Peripheral blood mononuclear cell (primary cell): ENCODE results near the gene NEDD4.

- PRO-cap, 8 experiments: peak in 6 of 8 experiments; most common plus-strand start chr15:52229178 (in 6)
Measured at GRCh38 chr15:52228729-52229360, 37.7 kb upstream of the GNB5 start.

- PRO-cap, 8 experiments: no peak in any of the 8 experiments
Measured at GRCh38 chr15:52310715-52311342, 15.2 kb upstream of the MYO5C start.

GRCh38 chr15:52464317-52464983 is 64.2 kb downstream of the MYO5A start:
- PRO-cap, 8 experiments: peak in 2 of 8 experiments; most common minus-strand start chr15:52464586 (in 1)

GRCh38 chr15:52567285-52567598 is 1.6 kb downstream of the ARPP19 start:
- PRO-cap, 8 experiments: peak in 3 of 8 experiments; most common minus-strand start chr15:52567484 (in 3)

- PRO-cap, 8 experiments: no peak in any of the 8 experiments
Measured at GRCh38 chr15:52679583-52679771, 289 bp upstream of the ATOSA start.

GRCh38 chr15:52783356-52783792 is 6.8 kb downstream of the ONECUT1 start:
- PRO-cap, 8 experiments: no peak in any of the 8 experiments

DNA sequence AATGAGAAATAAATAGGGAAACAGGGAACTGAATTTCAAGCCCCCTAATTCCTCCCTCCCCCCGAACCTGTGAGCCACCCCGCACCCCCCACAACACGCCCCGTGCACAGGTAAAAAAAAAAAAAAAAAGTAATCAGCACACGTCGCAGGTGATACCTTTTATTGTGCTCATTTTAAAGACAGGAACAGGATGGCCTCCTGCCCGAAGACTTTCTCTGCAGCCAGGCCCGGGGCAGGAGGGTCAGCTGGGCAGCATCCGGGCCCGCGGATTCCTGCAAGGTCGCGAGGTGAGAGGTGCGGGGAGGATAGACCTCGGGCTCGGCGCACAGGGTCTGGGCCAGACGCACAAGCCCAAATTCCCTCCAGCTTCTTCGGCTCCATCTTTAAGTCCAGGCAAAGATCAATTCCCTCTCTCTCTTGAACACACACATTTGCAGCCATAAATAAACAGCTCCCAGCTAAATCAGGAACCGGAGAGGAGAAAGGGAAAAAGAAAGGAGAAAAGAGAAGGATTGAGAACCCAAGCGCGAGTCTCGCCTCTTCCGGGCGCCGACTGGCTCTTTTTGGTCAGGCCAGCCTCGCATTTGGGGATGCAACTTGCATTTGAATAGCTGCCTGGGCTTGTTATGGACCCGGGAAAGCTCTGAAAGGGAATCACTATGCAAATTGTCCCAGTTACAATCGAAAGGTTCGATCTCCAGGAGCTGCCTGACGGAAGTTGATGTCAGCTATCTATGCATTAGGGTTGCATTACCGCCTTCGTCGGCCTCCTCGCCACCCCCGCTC is 14.4 kb upstream of the ONECUT1 start:
- PRO-cap, 8 experiments: no peak in any of the 8 experiments

DNA sequence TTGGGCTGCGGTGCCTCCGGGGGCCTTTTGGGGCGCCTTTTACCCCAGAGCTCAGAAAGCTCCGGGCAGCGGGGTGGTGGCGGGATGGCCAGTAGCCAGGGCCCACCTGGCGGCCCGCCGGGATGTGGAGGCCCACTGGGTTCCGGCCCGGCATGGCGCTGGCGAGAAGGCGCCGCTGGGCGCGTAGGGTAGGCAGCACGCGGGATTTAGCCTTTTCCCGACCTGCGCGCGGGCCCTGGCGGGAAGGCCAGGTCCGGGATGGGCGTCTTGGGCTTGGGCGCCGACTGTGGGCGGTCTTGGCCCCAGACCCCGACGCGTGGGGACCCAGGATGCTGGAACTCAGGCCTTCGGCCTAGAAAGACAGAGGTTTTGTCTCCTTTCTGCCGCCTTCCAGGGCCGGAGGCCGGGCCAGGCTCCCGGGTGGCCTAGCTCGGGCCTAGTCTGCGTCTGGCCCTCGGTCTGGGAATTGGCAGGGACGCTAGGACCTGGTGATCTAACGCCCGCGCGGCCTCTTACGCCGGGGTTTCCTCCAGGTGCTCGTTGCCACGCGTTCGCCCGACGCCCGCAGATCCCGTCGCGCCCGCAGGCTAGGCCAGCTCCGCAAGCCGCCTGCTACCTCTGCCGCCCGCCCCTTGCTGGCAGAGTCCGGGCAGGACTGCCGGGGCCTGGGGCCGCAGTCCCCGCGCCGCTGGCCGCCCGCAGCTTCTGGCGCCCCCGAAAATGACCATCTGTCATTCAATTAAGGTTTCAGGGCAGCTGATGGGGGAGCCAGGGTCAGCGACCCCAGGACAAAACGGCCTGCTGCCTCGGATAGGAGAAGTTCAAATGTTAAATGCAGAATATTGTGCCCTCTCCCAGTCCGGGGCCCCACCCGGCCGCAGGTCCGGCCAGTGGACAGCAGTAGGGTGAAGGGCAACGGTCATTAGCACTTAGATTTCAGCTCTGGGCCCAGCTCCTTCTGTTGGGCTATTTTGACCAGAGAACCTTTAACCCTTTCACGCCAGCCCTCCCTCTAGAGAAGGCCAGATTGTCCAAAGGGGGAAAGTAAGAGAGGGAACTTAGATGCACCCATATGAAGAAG is 15.8 kb upstream of the ONECUT1 start:
- PRO-cap, 8 experiments: peak in 1 of 8 experiments; most common plus-strand start position 684 of the sequence (in 1)

- PRO-cap, 8 experiments: no peak in any of the 8 experiments
Measured at GRCh38 chr15:53449783-53450472, 309.5 kb downstream of the WDR72 start.

- PRO-cap, 8 experiments: no peak in any of the 8 experiments
Measured at GRCh38 chr15:53721423-53721946, 38.0 kb downstream of the WDR72 start.

- PRO-cap, 8 experiments: no peak in any of the 8 experiments
Measured at GRCh38 chr15:54079830-54080299, 101.6 kb downstream of the UNC13C start.

DNA sequence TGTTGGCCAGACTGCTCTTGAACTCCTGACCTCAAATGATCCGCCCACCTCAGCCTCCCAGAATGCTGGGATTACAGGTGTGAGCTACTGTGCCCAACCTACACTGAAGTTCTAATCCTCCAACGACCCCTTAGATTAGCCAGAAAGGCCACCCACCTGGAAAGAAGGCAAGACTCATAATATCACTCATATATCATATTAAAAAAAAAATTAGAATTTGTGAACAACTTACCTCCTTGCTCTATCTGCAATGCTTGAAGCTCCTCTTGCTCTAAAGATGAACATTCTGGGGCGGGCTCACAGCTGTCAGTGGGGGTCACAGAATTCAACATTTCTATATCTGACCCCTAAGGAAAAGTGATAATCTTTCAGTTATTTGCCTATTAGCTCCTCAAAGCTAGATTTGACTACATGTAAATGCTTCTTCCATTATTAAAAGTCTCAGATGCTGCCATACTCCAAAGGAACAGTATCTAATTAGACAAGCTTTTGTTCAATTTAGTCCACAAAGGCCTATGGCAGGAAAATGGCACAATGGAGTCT is 22.7 kb downstream of the CCPG1 start:
- PRO-cap, 8 experiments: no peak in any of the 8 experiments

- PRO-cap, 8 experiments: peak in 1 of 8 experiments; most common minus-strand start chr15:55498192 (in 1)
Measured at GRCh38 chr15:55497811-55498765, 9.9 kb downstream of the DNAAF4 start.

DNA sequence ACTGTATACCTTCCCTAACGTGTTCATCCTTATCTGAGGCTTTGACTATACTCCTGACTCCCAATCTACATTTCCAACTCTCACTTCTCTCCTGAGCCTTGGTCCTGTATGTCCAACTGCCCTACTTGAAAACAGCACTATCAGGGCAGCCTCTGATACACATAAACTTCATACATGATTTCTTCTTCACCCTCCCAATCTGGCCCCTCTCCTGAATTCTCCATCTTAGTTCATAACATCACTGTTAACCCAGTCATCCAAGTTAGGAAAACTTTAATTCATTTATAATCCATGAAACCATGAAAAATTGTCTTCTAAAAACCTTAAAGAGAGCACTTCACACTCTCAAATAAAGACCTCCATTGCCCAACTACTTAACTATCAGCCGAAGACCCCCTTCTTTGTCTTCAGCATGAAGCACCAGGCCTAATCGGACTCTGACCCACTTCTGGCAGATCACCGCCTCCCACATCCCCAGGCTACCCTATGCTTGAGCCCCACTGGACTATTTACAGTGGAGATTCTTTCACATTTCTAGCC is 82.8 kb downstream of the NEDD4 start:
- PRO-cap, 8 experiments: no peak in any of the 8 experiments

DNA sequence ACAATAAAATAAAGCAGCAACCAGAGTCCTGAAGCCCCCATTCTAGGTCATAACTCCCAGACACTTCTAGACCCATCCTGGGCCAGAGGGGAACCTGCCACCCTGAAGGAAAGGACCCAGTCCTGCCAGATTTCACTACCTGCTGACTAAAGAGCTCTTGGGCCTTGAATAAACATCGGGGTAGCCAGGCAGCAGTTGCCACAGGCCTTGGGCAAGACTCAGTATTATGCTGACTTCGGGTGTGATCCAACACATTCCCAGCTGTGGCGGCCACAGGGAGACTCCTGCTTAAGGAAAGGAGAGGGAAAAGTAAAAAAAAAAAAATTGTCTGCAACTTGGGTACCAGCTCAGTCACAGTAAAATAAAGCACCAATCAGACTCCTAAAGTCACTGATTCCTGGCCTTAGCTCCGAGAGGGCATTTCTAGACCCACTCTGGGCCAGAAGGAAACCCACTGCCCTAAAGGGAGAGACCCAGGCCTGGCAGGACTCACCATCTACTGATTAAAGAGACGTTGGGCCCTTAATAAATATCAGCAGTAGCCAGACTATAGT is 23.8 kb downstream of the NEDD4 start:
- PRO-cap, 8 experiments: no peak in any of the 8 experiments

DNA sequence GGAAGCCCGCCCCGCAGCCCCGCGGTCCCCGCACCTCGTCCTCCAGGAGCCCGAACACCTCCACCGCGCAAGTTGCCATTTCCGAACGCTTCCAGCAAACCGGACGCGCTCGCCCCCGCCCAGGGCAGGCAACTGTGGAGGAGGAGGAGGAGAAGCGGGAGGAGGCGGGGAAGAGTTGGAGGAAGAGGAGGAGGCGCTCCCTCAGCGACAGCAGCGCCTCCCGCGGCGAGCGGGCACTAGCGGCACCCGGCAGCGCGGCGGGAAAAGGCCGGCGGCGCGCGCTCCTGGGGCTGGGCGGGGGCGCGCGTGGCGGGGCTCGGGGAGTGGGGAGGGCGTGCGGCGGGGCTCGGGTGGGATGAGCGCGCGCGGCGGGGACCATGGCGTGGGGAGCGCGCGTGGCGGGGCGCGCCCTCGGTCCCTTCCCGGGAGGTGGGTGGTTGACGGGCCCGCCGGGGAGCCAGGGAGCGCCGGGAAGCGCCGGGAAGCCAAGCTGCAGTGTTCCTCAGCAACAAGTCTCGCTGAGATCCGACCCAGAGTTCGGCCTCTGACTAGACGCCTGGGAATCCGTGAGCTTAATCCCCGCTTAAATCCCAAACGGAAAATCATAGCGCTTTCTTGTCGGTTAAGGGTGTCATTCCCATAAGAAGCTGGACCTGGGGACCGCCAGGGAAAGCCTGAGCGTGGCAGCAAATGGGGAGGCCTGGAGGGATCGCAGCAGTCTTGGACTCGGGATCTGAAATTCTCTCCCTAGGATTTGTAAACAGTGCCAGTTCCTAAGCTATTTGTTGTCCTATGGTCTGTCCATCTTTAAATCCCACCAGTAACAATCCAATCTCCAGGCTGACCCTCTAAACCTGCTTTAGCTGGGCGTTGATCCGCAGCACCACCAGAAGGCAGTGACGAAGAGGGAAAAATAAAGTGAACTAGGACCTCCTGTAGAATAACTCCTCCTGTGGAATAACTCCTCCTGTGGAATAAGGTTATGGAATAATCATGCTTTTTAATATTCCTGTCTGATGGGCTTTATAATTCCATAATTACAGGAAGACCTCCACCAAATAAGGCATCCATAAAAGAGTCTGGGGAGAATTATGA is at the start of gene NEDD4:
TSS of gene NEDD4 (minus strand) at position 136 of the 1,095 bp plus-strand sequence.
- PRO-cap, 8 experiments: no peak in any of the 8 experiments

- PRO-cap, 8 experiments: no peak in any of the 8 experiments
Measured at GRCh38 chr15:56043825-56044086, 50.3 kb upstream of the NEDD4 start.

DNA sequence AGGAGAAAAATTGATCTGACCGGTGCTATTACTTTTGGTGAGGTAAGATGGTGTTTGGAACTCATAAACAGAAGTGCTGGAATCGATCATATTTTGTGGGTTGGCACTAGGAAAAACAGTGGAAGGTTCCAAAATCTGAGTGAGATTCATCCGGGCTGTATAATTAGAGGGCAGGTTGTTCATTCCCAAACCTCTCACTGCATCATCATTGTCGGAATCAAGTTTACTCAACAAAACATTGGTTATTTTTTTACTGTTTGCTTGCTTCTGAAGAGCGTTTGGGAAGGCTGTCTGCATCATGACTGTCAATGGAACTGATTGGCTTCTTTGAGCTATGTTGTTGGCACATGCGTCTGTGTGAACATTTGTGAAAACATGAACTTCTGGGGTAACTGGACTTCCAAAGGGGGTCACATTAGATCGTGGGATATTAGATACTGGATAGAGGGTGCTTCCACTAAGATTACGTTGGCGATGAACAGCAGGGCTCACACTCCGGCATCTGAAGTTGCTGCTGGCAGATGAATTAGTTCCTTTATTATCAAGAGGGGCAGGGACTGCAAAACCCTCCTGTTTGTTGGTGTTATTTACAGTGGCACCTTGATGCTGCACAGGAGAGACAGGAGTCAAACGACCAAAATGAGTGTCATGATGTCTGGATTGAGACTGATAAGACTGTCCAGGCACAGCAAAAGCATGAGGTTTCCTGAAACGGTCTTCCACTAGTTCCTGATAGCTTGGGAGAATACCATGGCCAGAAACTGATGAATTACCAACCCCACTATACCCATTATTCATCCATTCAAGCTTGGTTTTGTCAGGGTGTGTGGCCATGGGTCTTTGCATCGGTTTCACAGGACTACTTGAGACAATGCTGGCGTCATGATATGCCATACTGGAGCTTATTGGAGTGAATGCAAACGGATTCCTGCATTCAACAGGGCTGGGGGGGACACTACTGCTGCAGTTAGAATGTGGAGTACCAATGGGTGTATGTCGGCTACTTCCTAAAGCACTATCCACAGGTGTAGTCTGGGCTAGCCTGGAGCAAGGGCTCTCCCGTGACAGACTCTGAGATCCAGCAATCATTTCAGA is 100.7 kb upstream of the NEDD4 start:
- PRO-cap, 8 experiments: no peak in any of the 8 experiments

- PRO-cap, 8 experiments: no peak in any of the 8 experiments
Measured at GRCh38 chr15:56101206-56102072, 108.0 kb upstream of the NEDD4 start.

DNA sequence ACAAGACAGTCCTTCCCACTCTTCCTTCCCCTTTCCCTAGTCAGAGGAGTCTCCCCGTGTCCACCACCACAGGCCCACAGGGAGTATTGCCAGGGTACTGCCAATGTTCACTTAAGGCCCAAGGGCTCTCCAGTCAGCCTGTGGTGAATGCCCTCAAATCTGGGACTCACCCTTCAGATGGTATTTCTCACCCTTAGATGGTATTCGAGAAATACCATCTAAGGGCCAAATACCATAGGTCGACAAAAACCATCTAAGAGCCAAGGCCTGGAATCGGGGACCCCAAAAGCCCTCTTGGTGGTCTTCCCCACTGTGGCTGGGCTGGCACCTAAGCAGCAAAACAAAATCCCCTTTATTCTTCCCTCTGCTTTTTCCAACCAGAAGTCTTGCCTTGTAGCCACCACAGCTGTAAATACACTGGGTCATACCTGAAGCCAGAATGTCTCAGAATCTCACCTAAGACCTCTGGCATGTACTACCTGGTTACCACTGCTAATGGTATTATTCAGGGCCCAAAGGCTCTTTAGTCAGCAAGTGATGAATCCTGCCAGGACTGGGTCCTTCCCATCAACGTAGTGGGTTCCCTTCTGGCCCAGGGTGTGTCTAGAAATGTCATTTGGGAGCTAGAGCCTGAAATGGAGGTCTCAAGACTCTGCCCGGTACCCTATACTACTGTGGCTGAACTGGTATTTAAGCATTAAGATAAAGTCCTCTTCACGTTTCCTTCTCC is 120.8 kb downstream of the RFX7 start:
- PRO-cap, 8 experiments: no peak in any of the 8 experiments